Breast (tissue), 4 donors: ENCODE results near the genes LSM4 and PGPEP1.

GRCh38 chr19:17864550-17864952 is 4.8 kb downstream of the RPL18A start:
- PRO-cap, 3 experiments = no peak in any of the 3 experiments
- RRBS = no CpG with 5 or more reads among the region's 10 CpGs

GRCh38 chr19:17865735-17866401 is 5.9 kb upstream of the SLC5A5 start:
- PRO-cap, 3 experiments = no peak in any of the 3 experiments
- RRBS = no CpG with 5 or more reads among the region's 9 CpGs

- PRO-cap, 3 experiments = no peak in any of the 3 experiments
- RRBS = 52% methylated on average over 3 of the region's 32 CpGs
Measured at GRCh38 chr19:17883535-17884102, 11.9 kb downstream of the SLC5A5 start.

DNA sequence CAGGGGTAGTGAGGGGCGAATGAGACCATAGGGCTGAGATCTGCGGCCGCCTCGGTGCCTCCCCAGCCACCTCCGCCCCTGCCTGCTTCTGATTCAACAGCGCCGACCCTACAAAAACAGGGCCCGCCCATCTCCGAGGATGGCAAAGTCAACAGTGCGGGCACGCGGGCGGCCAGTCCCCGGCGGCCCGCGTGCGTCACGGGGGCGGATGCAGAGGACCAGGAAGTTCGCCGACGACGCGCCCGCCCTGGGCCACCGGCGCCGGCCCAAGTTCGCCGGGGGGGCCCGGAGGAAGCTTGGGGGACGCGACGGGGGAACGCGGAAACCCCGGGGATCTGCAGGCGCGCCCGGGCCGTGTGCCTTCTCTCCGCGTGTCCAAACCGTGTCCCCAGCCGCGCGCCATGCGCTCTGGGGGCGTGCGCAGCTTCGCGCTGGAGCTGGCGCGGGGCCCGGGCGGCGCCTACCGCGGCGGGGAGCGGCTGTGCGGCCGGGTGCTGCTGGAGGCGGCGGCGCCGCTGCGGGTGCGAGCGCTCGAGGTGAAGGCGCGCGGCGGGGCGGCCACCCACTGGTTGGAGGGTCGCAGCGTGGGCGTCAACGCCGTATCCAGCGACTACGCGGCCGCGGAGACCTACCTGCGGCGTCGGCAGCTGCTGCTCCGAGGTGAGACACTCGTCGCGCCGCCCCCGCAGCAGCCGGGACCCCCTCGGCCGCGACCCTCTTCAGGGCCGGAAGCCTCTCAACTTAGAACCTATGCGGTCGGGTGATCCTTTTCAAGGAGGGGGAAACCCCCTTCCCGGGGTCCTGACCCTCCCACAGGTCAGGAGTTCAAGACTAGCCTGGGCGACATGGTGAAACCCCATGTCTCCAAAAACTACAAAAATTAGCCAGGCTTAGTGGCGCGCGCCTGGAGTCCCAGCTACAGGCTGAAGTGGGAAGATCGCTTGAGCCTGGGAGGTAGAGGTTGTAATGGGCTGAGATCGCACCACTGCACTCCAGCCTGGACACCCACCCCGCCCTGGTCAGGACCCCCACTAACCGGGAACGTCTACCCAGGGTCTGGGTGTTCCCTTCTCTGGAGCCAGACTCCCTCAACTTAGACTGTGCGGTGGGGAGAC is 6.7 kb upstream of the ARRDC2 start:
- PRO-cap, 3 experiments = peak in 3 of 3 experiments; most common plus-strand start position 323 of the sequence (in 3); most common minus-strand start position 410 of the sequence (in 3)
- RRBS = 2% methylated on average over 44 of the region's 114 CpGs

DNA sequence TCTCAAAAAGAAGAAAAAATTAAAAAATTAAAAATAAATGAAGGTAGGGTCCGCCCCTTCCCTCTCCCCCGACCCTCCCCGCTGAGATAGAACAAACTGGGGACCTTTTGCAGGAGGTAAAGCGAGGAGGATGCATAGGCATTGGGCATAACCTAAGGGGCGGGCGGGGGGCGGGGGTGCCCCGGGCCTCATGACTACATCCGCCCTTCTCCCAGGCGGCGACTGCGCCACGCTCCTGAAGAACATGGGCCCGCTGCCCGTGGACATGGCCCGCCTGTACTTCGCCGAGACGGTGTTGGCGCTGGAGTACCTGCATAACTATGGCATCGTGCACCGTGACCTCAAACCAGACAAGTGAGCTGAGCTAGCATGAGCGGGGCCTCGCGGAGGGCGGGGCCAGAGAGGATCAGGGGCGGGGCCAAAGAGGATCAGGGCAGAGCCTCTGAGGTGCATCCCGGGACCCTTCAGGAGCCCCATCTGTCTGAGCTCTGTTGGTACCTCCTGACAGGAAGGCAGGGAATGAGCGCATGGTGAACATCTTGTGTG is 21.2 kb upstream of the PIK3R2 start:
- PRO-cap, 3 experiments = no peak in any of the 3 experiments
- RRBS = no CpG with 5 or more reads among the region's 29 CpGs

GRCh38 chr19:18168694-18169484 is 4.7 kb upstream of the IFI30 start:
- PRO-cap, 3 experiments = no peak in any of the 3 experiments
- RRBS = 78% methylated on average over 9 of the region's 67 CpGs

- PRO-cap, 3 experiments = no peak in any of the 3 experiments
- RRBS = no CpG with 5 or more reads among the region's 18 CpGs
Measured at GRCh38 chr19:18170679-18171521, 2.7 kb upstream of the IFI30 start.

DNA sequence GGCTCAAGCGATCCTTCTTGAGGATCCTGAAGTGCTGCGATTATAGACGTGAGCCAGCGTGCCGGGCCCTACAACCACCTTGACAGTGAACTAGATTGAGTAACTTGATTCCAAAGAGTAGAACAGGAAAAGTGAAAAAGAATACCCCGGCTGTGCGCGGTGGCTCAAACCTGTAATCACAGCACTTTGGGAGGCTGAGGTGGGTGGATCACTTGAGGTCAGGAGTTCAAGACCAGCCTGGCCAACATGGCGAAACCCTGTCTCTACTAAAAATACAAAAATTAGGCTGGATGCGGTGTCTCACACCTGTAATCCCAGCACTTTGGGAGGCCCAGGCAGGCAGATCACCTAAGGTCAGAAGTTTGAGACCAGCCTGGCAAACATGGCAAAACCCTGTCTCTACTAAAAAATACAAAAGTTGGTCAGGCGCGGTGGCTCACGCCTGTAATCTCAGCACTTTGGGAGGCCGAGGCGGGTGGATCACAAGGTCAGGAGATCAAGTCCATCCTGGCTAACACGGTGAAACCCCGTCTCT is 5.6 kb downstream of the IFI30 start:
- PRO-cap, 3 experiments = no peak in any of the 3 experiments
- RRBS = 85% methylated on average over 2 of the region's 17 CpGs

DNA sequence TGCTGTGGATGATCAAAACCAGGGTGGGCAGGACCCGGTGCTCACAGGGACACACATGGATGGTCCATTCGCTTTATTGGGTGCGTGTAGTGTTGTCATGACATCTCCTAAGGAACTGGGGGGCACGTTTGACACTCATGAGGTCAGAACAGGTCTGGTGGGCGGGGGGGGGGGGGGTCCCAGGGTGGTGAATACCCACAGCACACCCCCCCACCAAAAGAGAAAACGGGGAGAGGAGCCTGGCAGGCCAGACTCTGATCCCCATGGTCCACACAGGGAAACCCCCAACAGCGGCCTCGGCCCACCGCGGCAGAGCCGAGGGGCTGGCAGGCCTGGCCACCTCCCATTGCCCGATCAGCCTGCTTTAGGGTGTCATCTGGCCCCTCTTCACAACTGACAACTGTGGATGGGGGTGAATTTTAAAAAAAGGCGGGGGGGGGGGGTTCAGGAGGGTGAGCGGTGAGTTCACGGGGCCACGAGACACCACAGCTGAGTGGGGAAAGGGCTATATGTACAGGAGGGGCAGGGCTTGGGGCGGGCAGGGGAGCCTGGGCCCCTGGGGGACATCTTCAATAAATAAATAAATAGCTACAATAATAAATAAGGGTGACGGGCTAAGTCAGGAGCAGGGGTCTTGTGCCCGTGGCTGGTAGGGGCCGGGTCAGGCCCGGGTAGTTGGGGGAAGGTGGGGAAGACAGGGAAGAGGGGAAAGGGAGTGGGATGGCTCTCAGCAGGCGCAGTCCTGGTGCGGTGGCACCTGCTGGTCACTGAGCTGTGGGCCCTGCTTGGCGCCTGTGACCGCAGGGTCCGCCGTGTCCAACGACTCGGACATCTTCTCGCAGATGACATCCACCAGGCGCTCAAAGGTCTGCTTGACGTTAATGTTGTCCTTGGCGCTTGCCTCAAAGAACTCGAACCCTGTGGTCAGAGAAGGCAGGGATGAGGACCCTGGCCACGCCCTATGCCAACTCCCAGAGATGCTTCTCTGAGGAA is 4.0 kb downstream of the MPV17L2 start:
- PRO-cap, 3 experiments = no peak in any of the 3 experiments
- RRBS = no CpG with 5 or more reads among the region's 35 CpGs

DNA sequence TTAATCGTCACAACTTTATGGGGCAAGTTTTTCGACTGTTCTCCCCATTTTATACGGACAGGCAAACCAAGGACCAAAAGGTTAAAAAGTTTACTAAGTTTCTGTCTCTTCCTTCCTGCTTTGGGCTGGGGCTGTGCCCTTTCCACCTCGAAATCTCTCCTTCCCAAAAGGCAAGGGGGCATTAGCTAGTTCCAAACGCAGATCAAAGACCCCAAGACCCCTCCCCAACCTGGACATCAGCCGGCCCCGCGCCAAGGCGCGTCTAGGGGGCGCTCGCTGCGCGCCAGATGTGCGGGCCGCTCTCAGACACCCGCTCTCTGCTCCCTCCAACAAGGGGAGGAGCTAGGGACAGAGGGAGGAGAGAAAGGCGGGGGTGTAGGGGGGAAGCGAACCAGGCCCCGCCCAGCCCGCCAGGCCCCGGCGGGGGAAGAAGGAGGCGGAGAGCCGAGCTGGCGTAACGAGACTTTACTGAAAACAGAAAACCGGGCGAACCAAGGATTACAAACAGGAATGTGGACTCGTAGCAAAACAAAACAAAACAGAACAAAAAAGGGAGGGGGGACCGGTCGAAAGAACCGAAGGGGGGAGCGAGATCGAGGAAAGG is 2.0 kb downstream of the JUND start:
- PRO-cap, 3 experiments = peak in 3 of 3 experiments; most common plus-strand start position 405 of the sequence (in 3); most common minus-strand start position 154 of the sequence (in 1)
- RRBS = 3% methylated on average over 8 of the region's 35 CpGs

- PRO-cap, 3 experiments = peak in 1 of 3 experiments; most common minus-strand start chr19:18294649 (in 1)
- RRBS = 27% methylated on average over 3 of the region's 15 CpGs
Measured at GRCh38 chr19:18294387-18295186, 13.2 kb upstream of the JUND start.

DNA sequence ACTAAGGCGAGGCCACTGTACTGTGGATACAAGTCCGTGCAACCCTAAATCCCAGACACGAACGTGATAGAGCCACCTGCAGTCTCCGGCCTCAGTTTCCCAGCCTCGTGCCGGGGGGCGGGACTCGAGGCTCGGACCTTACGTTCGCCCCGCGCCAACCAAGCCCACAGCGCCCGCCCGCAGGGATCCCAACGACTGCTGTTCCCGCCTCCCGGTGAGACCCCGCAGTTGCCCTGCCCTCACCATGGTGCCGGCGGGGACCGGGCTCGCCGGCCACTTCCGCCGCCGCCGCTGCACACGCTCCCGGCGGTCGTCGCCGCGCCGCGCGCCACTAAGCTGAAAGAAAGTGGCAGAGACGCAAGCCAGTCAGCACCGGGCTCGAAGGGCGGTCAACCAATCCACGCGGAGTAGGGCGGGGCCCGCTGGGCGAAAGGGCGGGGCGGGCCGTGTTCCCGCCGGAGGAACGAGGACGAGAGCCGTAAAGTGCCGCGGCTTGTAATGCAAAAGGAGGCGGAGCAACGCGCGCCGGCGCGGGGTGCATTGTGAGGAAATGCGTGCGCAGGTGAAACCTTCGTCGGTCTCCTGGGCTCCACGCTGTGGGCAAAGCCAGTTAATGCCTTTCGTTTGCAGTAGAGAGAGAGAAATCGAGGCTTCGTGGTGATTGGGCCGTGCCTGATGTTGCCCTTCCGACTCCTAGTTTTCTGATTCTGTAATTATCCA is at the start of gene LSM4:
TSS of gene LSM4 (minus strand) at position 302 of the 720 bp plus-strand sequence.
- PRO-cap, 3 experiments = peak in 3 of 3 experiments; most common plus-strand start position 525 of the sequence (in 2); most common minus-strand start position 278 of the sequence (in 1)
- RRBS = 1% methylated on average over 41 of the region's 76 CpGs

DNA sequence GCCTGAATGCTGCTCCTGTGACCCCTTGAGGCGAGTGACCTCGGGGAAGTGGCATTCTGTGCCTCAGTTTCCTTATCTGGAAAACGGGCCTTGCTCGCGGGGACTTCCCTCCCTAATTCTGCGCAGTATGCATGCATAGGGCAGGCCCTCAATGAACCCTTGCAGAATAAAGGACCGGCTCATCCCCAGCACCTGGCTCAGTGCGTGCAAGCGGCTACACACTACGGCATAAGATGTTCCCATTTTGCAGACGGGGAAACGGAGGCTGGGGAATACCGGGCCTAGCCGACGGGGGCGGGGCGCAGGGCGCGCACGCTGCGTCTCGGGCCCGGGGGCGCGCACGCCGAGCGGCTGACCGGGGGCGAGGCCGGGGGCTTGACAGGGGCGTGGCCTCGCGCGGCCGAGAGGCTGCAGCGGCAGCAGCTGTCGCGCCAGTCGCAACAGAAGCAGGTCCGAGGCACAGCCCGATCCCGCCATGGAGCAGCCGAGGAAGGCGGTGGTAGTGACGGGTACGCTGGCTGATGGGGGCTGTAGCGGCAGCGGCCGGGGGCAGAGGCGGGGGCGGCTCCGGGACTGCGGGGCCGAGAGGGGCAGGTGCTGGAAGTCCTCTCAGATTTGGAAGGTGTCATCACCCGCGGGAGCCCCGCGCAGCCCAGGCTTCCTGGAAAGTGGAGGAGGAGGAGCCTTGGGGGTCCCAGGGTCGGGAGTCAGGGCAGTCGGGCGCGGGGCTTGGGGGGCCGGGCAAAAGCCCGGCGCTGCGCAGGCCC is at the start of gene PGPEP1:
TSS of gene PGPEP1 (plus strand) at position 392 of the 767 bp plus-strand sequence.
- PRO-cap, 3 experiments = peak in 3 of 3 experiments; most common plus-strand start position 434 of the sequence (in 3)
- RRBS = 2% methylated on average over 15 of the region's 67 CpGs

- PRO-cap, 3 experiments = no peak in any of the 3 experiments
- RRBS = no CpG with 5 or more reads among the region's 8 CpGs
Measured at GRCh38 chr19:18346100-18346532, 5.7 kb downstream of the PGPEP1 start.

- PRO-cap, 3 experiments = peak in 3 of 3 experiments; most common plus-strand start chr19:18365252 (in 1); most common minus-strand start chr19:18365006 (in 2)
- RRBS = no CpG with 5 or more reads among the region's 27 CpGs
Measured at GRCh38 chr19:18364239-18365466, 21.3 kb upstream of the GDF15 start.

GRCh38 chr19:18392400-18393054 is 4.9 kb downstream of the LRRC25 start:
- PRO-cap, 3 experiments = no peak in any of the 3 experiments
- RRBS = no CpG with 5 or more reads among the region's 18 CpGs

DNA sequence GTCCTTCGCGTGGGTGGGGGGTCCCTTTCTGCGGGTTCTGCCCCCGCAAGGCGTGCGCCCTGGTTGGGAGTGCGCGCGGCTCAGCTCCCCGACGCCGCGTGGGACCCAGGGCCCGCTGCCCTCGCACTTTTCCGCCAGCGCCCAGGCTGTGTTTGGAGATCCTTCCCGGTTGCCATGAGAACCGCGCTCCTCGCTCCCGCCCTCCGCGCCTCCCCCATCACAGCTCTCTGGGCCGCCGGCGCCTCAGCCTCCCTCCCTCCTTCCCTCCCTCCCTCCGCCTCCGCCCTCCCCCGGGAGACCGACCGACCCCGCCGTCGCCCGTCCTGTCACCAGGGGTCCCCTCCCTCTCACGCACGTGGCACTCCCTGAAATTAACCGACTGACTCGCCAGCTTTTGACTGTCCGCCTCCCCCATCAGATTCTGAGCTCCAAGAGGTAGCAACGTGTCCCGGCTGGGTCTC is 2.4 kb upstream of the SSBP4 start:
- PRO-cap, 3 experiments = peak in 3 of 3 experiments; most common plus-strand start position 220 of the sequence (in 3); most common minus-strand start position 131 of the sequence (in 3)
- RRBS = 5% methylated on average over 12 of the region's 43 CpGs

DNA sequence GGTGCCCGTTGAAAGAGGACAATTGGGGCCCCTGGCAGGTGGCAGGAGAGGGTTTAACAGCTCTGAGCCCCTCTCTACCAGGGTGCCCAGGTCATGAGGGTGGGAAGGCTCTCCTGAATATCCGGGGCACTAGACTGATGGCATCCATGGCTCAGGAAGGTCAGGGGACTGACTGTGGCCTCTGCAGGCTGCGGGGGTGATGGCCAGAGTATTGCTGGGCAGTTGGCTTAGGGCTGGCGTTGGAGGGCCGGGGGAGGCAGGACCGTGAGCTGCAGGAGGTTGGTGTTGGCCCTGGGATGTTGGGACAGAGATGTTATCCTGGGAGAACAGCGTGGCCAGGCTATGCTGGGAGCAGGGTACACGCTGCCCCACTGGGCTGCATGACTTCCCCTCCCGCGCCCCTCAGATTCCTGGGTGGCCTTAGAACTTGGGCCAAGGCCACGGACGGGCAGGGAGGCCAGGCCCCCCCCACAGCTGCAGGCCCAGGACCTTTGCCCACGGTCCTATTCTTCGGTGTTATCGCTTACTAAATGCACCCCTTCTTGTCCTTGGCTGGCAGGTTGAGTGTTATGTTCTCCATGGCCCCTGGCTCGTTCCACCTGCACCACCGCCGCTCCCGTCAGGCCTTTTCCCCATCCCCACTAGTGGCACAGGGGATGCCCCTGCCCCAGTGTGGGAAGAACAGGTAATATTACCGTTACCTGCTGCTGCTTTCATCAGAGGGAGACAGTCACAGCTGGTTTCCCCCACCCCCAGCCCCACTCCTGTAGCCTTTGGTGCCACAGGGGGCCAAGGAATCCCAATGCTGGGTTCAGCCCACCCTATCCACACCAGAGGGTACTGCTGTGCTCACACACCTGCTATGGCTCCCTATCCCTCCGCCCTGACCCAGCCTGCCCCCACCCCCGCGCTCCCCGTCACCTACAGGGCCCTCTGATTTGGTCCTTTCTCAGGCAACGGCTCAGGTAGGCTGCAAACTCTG is 3.2 kb upstream of the ISYNA1 start:
- PRO-cap, 3 experiments = no peak in any of the 3 experiments
- RRBS = no CpG with 5 or more reads among the region's 25 CpGs

DNA sequence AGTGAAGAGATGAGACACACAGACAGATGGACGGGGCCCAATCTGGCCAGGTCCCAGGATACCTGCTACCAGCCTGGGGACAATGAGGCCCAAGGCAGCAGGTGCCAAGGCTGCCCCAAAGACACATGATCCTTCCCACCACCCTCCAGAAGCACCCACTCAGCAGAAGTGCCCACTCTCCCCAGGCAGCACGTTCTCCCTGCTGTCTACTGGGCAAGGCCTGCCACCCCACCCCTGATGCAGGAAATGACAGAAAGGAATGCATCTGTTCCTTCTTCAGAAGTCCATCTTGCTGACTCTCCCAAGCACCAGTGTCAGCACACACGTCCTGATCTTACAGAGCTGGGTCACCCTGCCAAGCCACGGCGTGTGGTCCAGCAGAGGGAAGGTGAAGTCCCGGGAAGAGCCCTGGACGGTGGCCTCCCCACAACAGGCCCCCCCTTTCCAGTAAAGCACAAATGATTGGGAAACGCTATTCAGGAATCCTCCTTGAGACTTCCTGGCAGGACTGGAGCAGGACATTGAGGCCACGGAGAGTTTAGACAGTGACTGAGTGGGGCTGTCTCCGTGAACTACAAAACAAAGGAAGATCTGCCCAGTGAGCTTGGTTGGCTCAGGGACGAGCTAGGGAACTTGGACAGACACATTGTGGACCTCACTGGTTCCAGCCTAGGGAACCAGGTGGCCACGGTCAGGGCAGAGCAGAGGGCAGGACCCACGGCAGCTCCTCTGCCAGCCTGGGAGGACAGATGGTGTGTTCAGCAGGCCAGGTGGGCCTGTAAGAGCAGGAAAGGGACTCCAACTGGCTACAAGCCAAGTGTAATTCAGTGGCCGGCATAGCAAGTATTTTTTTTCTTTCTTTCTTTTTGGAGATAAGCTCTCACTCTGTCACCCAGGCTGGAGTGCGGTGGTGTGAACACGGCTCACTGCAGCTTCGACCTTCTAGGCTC is 41.8 kb downstream of the ELL start:
- PRO-cap, 3 experiments = peak in 1 of 3 experiments; most common plus-strand start position 605 of the sequence (in 1); most common minus-strand start position 170 of the sequence (in 1)
- RRBS = no CpG with 5 or more reads among the region's 17 CpGs

GRCh38 chr19:18483483-18483889 is 38.4 kb downstream of the ELL start:
- PRO-cap, 3 experiments = no peak in any of the 3 experiments
- RRBS = no CpG with 5 or more reads among the region's 6 CpGs